Mammary microvascular endothelial cell (primary cell): ENCODE measurements around a stretch of chr18.

GRCh38 chr18:58099027-58099866, 55.2 kb downstream of the NEDD4L start:
- RAMPAGE, long total RNA: no peak

DNA sequence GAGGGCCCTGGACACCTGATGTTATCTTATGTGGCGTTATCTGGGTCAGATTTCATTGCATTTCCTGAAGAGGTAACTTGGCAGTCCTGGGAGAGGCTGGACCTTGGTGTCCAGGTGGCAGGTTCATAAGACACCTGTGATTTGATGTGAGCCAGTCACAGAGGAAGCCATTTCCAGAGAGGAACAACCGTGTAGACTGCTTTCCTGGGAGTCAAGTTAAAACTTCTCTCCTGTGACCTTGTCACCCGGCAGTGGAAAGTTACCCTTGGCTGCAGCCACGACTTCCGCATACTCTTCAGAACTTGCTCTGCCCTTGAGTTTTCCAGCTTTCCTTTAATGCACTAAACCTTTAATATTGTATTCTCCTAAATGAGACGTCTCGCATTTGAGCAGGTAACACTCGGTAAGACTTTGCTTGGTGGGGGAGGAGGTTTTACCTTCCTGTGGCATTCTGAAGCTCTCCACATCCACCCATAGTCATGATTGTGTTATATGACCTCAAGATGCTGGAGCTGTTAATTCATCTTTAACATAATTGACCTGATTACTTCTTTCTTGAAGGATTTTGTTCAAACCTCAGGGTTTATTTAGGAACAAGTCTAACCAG, 105.2 kb downstream of the NEDD4L start:
- RAMPAGE, long total RNA: no peak

DNA sequence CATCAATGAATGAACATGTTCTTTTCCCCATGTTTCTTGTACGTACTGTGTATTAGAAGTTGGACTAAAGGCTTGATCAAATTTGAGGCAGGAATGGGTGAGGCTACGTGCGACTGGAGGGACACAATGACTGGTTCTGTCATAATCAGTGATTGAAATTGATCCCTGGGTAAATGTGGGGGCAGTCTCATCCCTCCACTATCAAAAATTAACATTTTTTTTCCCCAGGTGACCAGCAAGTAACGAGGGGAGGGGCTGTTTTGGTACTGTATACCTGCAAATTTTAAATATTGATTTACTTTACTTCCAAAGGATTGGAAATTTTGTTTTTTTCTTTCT, 130.5 kb downstream of the NEDD4L start:
- RAMPAGE, long total RNA: no peak

DNA sequence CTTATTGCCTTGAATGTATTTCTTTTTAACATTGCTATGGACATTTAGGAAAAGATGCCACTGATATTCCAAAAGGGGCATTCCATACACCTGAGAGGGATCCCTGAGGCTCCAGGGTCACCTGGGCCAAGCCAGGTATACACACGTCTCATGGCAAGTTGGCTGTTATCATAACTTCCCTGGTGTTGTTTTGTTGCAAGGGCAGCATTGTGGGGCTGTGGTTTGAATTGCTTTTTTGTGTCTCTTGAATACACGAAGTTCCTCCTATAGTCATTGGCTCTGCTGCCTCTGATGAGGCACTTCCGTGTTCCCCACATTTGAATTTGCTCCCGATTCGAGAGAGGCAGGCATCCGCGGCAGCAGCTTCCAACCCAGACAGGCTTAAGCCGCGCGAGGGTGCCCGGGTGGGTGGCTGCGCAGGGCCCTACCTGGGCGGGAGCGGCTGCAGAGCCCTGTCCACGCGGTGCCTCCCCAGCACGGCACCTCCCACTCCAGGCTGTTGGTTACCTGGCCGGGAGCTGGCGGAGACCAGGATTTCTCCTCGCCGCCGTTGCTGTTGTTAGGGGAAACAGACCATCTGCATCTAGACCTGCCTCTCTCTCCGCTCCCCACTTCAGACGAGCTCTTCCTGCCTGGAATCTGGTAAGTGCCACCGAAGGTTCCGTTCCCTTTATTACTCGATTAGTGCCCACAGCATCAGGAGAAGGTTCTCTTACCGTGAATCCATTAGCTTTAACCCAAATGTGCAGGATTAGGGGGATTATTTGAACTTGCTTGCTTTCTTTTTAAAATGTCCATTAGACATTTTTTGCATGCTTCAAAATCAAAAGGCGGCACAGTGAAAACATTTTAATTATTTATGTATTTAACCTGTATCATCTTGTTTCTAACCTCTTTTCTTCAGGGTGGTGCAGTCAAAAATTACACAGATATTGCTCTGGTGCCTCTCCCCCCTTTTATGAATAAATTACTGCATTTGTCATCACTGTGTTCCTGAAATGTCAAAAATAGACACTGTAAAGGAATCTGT, 151.4 kb downstream of the NEDD4L start:
- RAMPAGE, long total RNA: start-site peak on the plus strand centred at position 354 of the sequence, 83 bp wide, 279 and 26 reads in 2 replicates

DNA sequence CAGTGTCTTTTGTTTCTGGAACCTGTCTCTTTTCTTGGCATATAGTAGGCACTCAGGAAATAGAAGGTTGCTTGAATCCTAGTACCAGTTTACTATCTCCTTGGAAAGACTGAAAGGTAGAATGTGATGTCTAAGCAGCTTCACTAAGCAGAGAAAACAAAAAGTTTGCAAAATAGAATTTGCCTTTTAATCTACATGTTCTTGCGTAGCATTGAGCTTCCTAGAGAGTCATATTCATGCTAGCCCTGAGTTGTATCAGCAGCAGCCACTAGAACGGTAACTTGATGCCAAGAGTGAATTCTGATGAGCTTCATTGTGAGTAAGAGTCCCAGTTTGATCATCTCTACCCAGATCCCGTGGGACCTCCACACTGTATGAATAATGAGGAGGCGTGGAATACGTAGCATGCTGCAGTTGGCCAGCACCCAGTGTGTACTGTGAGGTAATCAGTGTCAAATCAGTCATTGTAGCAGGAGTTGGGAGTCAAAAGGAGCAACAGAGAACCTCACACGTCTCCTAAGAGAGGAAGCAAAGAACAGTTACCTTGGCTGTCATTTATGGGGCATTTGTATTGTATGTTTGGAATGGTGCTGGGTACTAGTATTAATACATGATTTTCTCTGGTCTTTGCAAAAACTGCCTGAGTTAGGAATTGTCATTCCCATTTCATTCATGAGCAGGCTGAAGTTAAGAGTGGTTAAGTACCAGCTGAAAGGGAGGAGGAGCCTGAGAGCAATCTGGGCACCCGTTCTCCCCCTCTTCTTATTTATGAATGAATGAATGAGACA, 197.9 kb downstream of the NEDD4L start:
- RAMPAGE, long total RNA: no peak

DNA sequence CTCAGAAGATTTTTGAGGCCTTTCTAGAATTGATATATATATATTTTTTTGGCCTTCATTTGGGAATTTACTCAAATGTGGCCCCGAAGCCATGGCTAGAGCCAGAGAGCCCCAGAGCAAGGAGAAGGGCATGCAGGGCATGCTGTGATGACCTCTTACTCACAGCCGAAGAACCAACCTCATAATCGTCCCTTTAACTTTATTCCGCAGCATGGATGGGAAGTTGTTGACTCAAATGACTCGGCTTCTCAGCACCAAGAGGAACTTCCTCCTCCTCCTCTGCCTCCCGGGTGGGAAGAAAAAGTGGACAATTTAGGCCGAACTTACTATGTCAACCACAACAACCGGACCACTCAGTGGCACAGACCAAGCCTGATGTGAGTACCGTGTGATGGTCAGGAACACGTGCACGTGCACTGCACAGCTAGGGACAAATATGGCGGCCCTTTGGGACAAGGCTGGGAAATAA, 280.8 kb downstream of the NEDD4L start:
- RAMPAGE, long total RNA: no peak

- RAMPAGE, long total RNA: no peak
Measured at GRCh38 chr18:58398579-58399440, 230.1 kb downstream of the ALPK2 start.

DNA sequence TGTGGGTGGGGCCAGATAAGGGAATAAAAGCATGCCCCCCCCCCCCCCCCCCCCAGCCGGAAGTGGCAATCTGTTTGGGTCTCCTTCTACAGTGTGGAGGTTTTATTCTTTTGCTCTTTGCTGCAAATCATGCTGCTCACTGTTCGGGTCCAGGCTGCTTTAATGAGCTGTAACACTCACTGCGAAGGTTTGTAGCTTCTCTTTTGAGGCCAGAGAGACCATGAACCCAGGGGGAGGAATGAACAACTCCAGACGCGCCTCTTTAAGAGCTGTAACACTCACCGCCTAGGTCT, 168.6 kb downstream of the ALPK2 start:
- RAMPAGE, long total RNA: no peak

DNA sequence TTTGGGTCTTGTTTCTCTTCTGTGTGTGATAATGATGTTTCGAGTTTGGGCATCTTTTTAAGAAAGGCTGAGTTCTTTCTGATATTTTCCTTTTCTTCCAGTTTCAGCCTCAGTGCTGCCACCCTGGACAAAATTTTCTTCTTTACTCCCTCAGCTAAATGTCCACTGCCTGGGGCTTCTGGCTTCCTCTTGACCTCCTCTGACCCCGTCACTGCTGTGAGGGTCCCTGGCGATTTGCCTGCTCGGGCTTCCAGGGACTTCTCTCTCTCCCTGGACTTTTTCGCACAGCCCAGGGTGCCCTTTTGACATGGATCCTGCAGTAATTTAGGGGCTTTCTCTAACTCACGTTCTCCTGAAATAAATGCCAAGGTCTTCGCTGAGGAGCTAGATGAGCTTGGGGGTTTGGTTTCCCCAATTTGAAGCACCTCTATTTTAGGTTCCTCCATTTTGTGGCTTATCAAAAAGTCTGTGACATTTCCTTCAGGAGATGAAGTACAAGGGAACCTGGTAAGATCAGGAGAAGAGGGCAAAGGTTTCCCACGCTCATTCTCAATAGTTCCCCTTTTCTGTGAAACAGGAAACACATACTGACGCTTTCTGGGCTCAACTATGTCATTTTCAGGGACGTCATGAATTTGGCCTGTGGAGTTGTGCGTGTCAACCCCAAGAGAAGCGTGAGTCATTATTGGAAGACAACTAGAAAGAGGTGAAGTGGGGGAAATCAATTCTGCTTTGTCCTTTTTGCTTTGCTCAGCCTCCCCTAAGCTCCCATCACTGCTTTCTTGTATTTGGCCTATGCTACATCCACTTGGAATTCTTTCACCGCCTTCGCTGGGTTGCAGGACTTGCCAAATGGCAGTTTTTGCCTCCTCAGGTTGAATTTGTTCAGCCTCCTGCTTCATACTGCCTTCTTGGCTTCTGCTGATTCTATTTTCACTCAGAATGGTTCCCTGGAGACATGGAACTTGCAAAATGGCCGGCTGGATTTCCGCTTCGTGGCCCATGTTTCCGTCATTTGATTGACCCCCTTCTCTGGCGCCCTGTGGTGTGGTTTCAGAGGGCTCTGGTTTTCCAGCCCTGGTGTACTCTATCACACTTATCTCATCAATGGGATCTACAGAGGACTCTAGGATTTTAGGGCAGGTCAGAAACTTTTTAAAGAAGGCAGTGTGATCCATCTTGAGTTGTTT, 93.6 kb downstream of the ALPK2 start:
- RAMPAGE, long total RNA: no peak

GRCh38 chr18:58592382-58593000, 36.4 kb downstream of the ALPK2 start:
- RAMPAGE, long total RNA: no peak

- RAMPAGE, long total RNA: no peak
Measured at GRCh38 chr18:58687780-58688329, 16.6 kb downstream of the MALT1 start.

GRCh38 chr18:58692689-58693519, 21.6 kb downstream of the MALT1 start:
- RAMPAGE, long total RNA: no peak

GRCh38 chr18:58779999-58780520, 84.6 kb upstream of the ZNF532 start:
- RAMPAGE, long total RNA: no peak

GRCh38 chr18:58847160-58848524, 17.0 kb upstream of the ZNF532 start:
- RAMPAGE, long total RNA: no peak

GRCh38 chr18:59026779-59027543, 112.7 kb upstream of the SEC11C start:
- RAMPAGE, long total RNA: no peak

DNA sequence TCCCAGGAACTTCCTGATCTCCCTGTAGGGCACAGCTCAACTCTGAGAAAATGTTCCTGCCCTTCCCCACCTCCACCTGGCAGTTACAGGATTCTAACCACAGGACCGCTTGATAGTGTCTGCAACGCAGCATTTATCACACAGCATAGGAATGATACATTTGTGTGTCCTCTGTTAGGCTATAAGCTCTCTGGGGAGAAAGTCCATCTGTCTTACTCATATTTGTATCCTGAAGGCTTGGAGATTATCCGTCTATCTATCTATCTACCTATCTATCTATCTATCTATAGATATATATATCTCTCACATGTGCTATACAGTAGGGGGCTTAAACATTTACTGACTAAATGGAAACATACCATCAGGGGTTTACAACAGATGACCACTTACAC, 6.4 kb downstream of the LMAN1 start:
- RAMPAGE, long total RNA: no peak

- RAMPAGE, long total RNA: no peak
Measured at GRCh38 chr18:59355270-59355630, 3.8 kb downstream of the LMAN1 start.

- RAMPAGE, long total RNA: no peak
Measured at GRCh38 chr18:59697571-59698481, 603 bp upstream of the CCBE1 start.

DNA sequence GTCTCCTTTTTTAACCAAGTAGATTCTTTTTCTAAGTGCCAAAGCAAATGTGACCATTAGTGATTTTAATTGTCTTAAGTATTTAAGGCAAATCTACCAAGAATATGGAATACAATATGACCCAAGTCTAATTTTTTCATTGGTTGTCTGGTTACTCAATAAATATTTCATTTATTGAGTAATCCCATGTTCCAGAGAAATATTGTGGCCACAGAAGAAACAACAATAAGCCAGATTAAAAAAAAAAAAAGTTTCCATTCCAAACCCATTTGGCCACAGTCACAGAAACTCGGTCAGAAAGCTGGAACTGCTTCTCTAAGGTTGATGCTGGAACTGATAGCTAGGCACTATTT, 71.8 kb upstream of the CCBE1 start:
- RAMPAGE, long total RNA: no peak

DNA sequence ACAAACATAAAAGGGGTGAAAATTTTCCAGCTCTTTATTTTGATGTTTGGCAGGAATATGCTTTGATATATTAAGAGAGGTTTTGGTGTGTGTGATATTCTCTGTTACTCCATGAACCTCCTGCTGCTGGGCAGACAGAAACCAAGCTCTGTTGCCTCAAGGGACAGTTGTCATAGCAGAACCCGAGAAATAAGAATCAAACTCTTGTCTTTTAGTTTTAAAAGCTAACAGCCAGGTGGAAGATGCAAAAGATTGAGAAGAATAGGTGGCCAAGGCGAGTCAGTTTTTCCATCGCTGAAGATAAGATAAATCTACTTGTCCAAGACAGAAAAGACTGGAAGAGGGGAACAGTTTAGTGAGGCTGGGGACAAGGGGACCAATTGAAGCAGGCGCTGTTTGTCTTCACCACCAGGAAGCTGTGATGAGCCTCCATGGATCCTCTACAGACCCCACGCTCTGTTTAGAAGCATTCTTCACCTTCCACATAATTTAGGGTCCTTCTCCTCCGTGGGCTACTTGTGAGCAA, 23.8 kb downstream of the PMAIP1 start:
- RAMPAGE, long total RNA: no peak